ENCODE data around the genes RRAGB and SPIN4.

GRCh38 chrX:54358352-54359386, 81.5 kb upstream of the TSR2 start:
- PRO-cap, 2 experiments: peak in 1 of 2 experiments; most common plus-strand start chrX:54359029 (in 1)

DNA sequence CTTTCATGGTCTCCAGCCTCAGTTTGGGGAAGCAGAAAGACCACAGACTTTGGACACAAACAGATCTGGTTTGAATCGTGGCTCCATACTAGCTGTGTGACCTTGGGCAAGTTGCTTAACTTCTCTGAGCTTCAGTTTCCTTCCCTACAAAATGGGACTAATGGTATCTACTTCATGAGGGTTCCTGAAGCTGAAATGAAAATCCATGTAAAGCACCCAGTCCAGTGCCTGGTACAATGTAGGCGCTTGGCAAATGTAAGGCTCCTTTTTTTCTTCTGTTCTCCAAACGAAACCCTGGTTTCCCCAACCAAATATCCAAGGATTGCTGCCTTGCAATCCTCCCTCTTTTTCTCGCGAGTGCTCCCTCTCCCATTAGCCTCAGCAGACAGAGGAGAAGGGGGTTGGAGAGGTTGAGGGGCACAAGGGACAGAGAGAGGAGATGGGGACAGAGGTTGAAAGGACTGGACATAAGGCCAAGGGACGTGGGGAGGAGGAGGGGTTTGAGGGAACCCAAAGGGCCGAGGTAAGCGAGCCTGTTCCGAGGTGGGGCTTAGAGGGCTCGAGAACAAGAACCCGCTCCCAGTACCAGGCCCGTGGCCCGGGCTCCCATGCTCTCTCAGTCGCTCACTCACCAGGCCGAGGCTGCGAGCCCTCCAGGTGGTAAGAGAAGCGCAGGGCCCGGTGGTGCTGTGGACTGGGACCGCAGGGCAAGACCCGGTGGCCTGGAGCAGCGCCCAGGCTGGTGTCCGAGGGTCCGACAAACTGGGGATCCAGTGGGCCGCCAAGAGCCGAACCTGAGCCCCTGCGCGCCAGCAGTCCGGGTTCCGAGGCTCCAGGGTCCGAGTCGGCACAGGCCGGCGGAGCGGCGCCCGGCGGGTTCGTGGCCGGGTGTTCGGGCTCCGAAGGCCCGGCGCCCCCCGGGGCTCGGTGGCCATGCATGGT, 1.3 kb downstream of the FGD1 start:
- PRO-cap, 2 experiments: peak in 1 of 2 experiments; most common plus-strand start position 541 of the sequence (in 1)

GRCh38 chrX:54746606-54747343, 51.3 kb downstream of the ITIH6 start:
- PRO-cap, 2 experiments: no peak in any of the 2 experiments

GRCh38 chrX:54808008-54809006, 762 bp downstream of the MAGED2 start:
- PRO-cap, 2 experiments: peak in 2 of 2 experiments; most common plus-strand start chrX:54808378 (in 2); most common minus-strand start chrX:54808271 (in 1)

GRCh38 chrX:54815148-54815496, 7.6 kb downstream of the MAGED2 start:
- PRO-cap, 2 experiments: no peak in any of the 2 experiments

GRCh38 chrX:54994613-54995507, 872 bp upstream of the PFKFB1 start:
- PRO-cap, 2 experiments: no peak in any of the 2 experiments

- PRO-cap, 2 experiments: no peak in any of the 2 experiments
Measured at GRCh38 chrX:55202210-55202580, 18.0 kb upstream of the PAGE5 start.

DNA sequence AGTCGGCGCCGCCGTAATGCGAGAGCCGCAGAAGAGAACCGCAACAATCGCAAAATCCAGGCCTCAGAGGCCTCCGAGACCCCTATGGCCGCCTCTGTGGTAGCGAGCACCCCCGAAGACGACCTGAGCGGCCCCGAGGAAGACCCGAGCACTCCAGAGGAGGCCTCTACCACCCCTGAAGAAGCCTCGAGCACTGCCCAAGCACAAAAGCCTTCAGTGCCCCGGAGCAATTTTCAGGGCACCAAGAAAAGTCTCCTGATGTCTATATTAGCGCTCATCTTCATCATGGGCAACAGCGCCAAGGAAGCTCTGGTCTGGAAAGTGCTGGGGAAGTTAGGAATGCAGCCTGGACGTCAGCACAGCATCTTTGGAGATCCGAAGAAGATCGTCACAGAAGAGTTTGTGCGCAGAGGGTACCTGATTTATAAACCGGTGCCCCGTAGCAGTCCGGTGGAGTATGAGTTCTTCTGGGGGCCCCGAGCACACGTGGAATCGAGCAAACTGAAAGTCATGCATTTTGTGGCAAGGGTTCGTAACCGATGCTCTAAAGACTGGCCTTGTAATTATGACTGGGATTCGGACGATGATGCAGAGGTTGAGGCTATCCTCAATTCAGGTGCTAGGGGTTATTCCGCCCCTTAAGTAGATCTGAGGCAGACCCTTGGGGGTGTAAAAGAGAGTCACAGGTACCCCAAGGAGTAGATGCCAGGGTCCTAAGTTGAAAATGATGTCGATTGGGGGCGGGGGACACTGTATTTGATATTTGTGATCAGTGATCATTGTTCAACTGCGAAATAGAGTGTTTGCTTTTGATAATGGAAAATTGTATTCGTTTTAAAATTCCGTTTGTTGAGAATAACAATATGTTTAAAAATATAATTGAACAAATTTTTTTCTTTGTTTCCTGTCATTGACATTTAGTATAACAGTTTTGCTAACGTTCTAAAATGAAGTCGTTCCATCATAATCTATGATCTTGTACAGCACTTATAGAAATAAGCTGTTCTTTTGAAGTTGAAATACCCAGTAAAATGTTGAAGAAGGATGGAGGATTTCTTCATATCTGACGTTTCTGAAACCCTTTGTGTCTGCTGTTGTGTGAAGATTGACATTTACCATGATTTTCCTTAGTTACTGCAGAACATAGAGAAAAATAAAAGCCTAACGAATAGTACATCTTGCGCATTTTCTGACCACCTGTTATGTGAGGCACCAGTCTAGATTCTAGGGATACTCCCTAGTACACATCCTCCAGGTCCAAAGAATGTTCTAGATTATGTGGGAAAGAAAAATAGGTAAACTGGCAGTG, 920 bp downstream of the MAGEH1 start:
- PRO-cap, 2 experiments: no peak in any of the 2 experiments

GRCh38 chrX:55717268-55717998, at the start of gene RRAGB:
RRAGB (plus strand) TSS chrX:55717749.
- PRO-cap, 2 experiments: peak in 2 of 2 experiments; most common plus-strand start chrX:55717774 (in 2); most common minus-strand start chrX:55717501 (in 1)

DNA sequence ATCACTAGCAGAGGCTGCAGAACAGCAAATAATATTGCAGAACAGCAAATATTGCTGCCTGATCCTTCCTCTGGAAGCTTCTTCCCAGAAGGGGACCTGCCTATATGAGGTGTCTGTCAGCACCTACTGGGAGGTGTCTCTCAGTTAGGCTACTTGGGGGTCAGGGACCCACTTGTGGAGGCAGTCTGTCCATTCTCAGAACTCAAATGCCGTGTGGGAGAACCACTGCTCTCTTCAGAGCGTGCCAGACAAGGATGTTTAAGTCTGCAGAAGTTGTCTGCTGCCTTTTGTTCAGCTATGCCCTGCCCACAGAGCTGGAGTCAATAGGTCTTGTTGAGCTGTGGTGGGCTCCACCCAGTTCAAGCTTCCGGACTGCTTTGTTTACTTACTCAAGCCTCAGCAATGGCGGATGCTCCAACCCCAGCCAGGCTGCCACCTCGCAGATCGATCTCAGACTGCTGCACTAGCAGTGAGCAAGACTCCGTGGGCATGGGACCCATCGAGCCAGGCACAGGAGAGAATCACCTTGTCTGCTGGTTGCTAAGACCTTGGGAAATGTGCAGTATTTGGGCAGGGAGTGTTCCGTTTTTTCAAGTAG, 68.6 kb upstream of the UBQLN2 start:
- PRO-cap, 2 experiments: no peak in any of the 2 experiments

- PRO-cap, 2 experiments: no peak in any of the 2 experiments
Measured at GRCh38 chrX:56803320-56804016, 74.4 kb downstream of the NBDY start.

DNA sequence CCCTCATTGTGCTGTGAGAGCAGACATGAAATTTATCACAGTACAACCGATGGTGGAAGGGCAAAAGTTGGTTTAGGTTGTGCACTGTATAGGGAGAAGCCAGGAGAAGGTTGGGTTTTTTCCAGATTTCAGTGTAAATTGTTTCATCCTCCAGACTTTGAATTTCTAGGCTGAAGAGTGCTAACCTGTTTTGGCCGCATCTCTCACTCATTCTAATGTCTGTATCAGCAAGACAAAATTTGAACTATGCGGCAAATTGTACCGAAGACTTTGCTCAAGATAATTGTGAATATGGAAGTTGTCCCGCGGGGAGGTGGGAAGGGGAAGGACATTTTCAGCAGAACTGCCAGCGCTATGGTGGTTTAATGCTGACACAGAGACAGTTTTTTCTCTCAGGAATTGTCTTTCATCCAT, 639 bp upstream of the ZXDB start:
- PRO-cap, 2 experiments: no peak in any of the 2 experiments

DNA sequence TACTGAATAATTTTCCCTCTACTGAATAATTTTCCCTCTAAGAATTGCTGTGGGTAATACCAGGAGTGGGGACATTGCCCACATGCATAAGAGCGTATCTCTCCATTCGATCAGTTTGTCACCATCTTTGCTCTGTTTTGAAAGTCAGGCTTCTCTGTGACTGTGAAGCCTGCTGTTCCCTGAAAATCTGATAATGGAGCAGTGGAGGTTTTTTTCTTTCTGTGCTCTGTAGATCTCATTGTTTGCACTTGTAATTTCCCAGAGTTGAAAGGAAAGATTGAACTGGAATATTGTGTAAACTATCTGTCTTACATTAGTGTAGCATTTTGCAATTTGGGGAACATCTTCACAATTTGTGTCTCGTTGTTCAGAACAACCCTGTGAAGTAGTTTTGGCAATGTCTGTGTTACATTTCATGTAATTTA, 4.3 kb downstream of the ZXDB start:
- PRO-cap, 2 experiments: no peak in any of the 2 experiments

- PRO-cap, 2 experiments: peak in 2 of 2 experiments; most common plus-strand start chrX:63351406 (in 1); most common minus-strand start chrX:63351332 (in 2)
Measured at GRCh38 chrX:63350891-63351922, at the start of gene SPIN4. SPIN4 (minus strand) TSS chrX:63351332.

DNA sequence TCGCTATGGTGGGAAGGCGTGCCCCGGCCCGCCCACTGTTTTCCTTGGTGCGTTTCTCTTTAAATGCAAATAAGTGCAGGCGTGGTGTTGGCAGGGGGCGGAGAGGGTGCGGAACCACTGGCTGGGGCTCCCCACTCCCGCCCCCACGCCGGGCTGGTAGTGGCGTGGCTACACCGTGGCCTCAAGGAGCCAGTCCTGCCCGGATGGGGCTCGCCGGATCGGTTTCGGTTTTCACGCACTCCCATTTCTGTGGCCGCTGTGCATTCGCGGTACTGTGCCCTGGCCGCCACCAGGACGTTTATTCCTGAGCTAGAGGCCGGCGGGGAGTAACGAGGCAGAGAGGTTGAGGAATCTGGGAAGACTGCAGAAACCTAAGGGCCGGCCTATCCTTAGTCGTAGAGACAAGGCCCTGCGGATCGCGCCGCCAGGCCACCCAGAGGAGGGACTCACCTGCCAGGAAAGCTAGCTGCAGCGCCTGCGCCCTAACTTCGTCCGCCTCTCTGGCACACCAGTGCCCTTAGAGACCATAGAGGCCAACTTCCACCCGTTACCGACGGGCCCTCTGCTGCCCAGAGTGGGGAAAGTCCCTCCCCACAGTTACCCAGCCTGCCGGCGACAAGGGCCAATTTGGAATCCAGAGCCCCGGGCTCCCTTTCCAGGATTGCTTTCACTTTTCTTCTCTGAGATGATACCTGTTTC, 457 bp upstream of the AMER1 start:
- PRO-cap, 2 experiments: peak in 2 of 2 experiments; most common plus-strand start position 192 of the sequence (in 2); most common minus-strand start position 448 of the sequence (in 1)

DNA sequence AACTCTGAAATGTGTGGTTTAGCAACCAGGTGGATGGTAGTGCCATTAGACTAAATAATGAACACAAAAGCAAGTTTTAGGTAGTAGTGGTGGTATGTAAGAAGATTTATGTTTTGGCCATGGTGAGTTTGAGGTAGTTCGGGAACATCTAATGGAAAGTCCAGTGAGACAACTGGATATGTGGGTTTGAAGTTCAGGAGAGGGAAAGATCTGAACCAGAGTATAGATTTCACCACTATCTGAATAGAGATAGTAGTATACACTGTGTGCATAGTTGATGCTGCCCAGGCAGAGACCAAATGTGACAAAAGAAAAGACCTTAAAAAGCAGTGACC, 56.4 kb downstream of the MTMR8 start:
- PRO-cap, 2 experiments: no peak in any of the 2 experiments

- PRO-cap, 2 experiments: no peak in any of the 2 experiments
Measured at GRCh38 chrX:65225184-65226174, 190.9 kb downstream of the ZC3H12B start.

DNA sequence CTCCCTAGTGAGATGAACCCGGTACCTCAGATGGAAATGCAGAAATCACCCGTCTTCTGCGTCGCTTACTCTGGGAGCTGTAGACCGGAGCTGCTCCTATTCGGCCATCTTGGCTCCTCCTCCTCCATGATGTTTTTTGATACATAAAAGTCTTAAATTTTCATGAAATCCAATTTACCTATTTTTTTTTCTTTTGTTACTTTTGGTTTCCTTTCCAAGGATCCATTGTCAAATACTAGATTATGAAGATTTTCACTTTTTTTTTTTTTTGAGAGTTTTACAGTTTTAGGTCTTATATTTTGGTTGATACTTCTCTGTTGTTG, 46.9 kb upstream of the MSN start:
- PRO-cap, 2 experiments: no peak in any of the 2 experiments

DNA sequence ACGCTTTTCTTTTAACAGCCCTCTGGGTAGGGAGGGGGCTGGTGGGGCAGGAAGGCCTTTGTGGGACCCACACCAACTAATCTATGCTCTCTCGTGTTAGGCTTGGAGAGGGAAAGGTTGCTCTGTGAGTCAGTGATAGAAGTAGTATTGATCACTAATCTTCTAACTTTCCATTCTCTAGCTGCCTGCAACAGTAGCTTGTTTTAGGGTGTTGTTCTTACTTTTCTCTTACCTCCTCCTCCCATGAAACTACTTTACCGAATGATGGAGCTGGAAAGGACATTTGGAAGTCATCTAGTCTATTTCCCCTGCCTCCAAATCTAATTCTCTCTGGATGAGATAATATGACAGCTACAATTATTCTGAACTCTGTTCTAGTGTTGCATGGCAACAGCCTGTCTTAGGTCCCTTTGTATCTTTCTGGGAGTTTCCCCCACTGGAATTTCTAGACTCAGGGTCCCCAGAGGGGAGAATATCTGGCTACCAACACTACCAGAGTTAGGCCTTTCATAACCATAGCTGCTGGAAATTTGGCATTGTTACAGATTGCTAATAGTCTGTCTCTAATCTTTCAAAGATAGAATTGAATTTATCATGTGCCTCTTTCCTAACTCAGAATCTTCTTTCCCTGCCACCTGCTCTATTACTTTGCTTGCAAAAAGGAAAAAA, 4.4 kb downstream of the MSN start:
- PRO-cap, 2 experiments: no peak in any of the 2 experiments

GRCh38 chrX:65689109-65689784, 21.8 kb downstream of the MSN start:
- PRO-cap, 2 experiments: no peak in any of the 2 experiments